A549 (cell line): ENCODE measurements around a stretch of chr17.

DNA sequence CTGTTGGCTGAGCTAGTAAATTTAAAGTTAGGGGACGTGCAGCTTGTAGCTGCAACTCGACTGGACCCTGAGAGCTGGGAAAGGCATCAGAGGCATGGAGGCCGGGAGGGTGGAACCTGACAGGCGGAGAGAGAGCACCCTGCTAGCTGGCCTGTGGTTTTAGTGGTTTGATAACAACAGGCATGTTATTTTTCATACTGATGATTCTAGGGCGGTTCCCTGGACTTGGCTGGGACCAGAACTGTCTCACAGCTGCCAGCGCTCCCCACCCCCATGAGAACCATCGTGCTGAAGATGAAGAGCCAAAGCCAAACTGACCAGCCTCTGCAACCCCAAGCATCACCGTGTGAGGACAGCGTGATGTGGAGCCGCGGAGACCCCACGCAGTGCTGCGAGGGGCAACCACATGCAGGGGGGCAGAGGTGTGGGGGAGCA lies 28.5 kb downstream of the MXRA7 start:
- PRO-cap: no peak
CAGE:
- cytosol, long polyA plus RNA: no peak
- long polyA plus RNA: no peak
- nucleus, long polyA plus RNA: no peak

DNA sequence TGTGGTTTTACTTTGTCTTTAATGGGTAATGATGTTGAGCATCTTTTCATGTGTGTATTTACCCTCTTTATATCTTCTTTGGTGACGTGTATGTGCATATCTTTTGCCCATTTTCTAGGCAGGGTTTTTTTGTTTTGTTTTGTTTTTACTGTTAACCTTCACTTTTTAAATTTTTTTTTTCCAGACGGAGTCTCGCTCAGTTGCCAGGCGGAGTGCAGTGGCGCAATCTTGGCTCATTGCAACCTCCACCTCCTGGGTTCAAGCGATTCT lies 35.5 kb downstream of the MFSD11 start:
- PRO-cap: no peak
CAGE:
- cytosol, long polyA plus RNA: no peak
- long polyA plus RNA: no peak
- nucleus, long polyA plus RNA: no peak

GRCh38 chr17:77116196-77116768 lies 24.5 kb upstream of the SEC14L1 start:
- PRO-cap: no peak
CAGE:
- cytosol, long polyA plus RNA: no peak
- long polyA plus RNA: no peak
- nucleus, long polyA plus RNA: no peak

GRCh38 chr17:77120505-77121445 lies 20.0 kb upstream of the SEC14L1 start:
- PRO-cap: no peak
CAGE:
- cytosol, long polyA plus RNA: no peak
- long polyA plus RNA: no peak
- nucleus, long polyA plus RNA: no peak

DNA sequence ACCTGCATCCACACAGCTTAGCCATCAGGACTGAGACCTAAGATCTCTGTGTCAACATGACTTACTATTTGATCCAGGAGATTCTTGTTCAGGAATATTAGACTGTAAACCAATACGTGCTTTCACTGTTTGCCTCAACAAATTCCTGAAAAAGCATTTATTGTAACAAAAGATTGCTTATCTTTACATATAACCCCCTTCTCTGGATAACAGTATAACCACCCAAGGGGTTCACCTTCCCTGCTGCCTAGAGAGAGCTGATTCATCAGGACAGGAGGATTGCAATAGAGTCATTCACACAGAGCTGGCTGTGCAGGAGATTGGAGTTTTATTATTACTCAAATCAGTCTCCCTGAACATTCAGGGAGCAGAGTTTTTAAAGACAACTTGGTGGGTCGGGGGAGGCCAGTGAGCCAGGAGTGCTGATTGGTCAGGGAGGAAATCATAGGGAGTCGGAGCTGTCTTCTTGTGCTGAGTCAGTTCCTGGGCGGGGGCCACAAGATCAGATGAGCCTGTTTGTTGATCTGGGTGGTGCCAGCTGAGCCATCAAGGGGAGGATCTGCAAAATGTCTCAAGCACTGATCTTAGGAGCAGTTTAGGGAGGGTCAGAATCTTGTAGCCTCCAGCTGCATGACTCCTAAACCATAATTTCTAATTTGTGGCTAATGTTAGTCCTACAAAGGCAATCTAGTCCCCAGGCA lies 3.0 kb upstream of the SEC14L1 start:
- PRO-cap: no peak
CAGE:
- cytosol, long polyA plus RNA: no peak
- long polyA plus RNA: no peak
- nucleus, long polyA plus RNA: no peak

DNA sequence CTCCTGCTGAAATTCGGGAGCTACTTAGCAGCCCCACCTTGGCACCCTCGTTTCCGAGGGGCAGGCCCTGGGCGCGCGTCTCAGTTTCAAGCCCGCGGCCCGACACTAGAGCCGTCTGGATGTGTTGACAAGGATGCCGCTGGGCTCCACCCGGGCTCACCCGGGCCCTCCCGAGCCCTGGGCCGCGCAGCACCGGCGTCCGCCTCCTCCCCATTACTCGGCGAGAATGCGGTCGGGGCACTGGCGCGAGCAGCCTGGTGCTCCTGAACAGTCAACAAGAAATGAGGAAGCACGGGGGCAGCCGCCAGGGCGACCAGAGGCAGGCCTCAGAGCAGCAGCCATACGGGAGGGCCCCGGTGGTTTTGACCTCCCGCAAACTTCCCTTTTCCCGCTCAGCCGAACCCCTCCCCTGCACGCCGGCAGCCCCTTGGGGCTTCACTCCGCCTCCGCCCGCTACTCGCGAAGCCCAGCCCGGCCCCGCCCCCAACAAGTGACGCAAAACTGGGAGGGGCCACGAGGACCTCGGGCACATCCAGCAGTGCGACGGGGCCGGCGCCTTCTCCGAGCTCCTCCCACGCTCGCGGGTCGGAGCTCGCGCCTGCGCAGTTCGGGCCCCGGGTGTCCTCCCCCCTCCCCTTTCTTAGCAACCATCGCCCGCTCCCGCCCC lies 440 bp upstream of the SEC14L1 start:
- PRO-cap: bidirectional peak, plus-strand start at position 216 of the sequence, minus-strand start at position 229 of the sequence; bidirectional peak, plus-strand start outside the sequence, minus-strand start at position 437 of the sequence
CAGE:
- cytosol, long polyA plus RNA: no peak
- long polyA plus RNA: no peak
- nucleus, long polyA plus RNA: no peak

DNA sequence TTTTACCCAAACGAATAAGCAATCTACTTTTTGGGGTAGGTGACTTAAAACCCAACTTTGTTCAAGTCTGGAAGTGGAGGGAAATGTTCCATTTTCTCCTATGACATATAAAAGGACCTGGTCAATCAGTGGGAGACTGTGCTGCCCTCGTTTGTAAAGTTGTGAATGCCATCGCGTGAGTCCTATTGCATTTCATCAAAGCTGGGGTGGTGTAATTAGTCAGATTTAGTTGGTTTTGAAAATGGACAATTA lies 10.3 kb downstream of the SEC14L1 start:
- PRO-cap: no peak
CAGE:
- cytosol, long polyA plus RNA: no peak
- long polyA plus RNA: no peak
- nucleus, long polyA plus RNA: no peak

DNA sequence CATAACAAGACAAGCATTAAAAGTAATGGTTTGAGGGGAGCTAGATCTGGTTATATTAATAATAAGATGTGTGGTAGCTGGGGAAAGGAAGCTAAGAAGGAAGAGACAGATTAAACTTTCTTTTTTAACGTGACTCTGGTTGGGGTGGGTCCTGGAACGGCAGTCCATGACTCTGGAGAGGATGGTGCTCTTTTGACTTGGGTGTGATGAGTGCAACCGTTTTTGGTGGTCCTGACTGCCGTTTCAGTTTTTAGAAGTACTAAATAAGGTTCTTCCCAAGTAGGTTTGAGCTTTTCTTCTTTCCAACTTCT lies 29.3 kb downstream of the SEC14L1 start:
- PRO-cap: no peak
CAGE:
- cytosol, long polyA plus RNA: no peak
- long polyA plus RNA: no peak
- nucleus, long polyA plus RNA: no peak

DNA sequence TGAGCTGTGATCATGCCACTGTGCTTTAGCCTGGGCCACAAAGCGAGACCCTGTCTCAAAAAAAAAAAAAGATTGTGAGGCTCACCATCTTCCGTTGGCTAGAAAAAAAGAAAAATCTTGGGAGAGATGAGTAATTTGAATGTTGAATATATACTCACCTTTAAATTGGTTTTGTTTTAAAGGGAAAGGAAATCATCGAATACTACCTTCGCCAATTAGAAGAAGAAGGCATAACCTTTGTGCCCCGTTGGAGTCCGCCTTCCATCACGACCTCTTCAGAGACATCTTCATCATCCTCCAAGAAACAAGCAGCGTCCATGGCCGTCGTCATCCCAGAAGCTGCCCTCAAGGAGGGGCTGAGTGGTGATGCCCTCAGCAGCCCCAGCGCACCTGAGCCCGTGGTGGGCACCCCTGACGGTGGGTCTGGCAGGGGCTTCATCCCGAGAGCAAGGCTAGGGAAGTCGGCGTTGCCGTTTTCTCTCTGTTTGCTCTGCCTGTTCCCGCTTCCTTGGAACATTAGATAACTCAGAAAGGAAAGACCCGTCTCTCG lies 53.8 kb downstream of the SEC14L1 start:
- PRO-cap: no peak
CAGE:
- cytosol, long polyA plus RNA: no peak
- long polyA plus RNA: no peak
- nucleus, long polyA plus RNA: no peak

GRCh38 chr17:77242428-77242932 lies 38.8 kb upstream of the SEPTIN9 start:
- PRO-cap: no peak
CAGE:
- cytosol, long polyA plus RNA: no peak
- long polyA plus RNA: no peak
- nucleus, long polyA plus RNA: no peak

- PRO-cap: no peak
CAGE:
- cytosol, long polyA plus RNA: no peak
- long polyA plus RNA: no peak
- nucleus, long polyA plus RNA: no peak
Measured at GRCh38 chr17:77322719-77323514, 41.6 kb downstream of the SEPTIN9 start.

GRCh38 chr17:77377013-77377802 lies 95.9 kb downstream of the SEPTIN9 start:
- PRO-cap: no peak
CAGE:
- cytosol, long polyA plus RNA: no peak
- long polyA plus RNA: no peak
- nucleus, long polyA plus RNA: no peak

DNA sequence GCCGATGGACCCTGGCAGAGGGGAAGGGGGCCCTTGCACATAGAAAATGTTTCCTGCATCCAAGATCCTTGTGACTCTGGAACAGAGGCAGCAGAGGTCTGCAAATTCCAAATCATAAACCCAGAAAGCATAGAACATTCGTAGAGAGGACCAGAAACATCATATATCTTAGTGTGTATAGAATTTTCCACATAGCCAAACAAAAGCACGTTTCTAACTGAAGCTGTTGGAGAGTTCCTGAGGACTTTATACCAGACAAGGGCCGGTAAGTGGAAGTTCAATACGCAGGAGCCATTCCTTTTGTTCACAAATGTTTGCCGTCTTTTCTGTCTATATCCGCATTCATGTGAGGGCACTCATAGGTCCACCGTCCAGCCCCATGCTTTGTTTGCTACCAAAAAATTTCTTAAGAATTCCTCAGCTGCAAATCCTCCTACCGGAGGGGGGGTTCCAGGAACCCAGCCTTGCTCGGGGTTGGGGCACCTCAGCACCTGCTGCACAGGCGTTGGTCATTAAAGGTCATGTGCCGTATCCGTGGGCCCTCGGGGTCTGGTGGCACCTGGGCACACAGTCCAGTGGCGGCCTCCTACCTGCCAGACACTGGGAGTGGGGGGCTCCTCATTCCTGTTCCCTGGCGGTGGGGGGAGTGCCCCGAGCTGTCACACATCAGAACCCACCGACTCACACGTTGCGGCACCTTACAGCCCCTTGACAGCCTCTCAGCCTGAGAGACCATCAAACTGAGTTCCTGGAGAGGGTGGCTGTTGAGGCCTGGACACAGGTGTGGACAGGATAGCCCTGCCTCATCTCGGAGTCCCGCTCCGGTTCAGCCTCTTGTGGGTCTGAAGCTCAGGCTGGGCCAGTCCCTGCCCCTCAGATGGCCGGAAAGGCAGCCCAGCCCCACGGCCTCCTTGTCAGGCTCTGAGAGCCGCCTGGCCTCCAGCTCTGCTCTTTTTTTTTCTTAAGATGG lies 136.4 kb downstream of the SEPTIN9 start:
- PRO-cap: no peak
CAGE:
- cytosol, long polyA plus RNA: no peak
- long polyA plus RNA: no peak
- nucleus, long polyA plus RNA: no peak

GRCh38 chr17:77473718-77474226 lies 192.5 kb downstream of the SEPTIN9 start:
- PRO-cap: no peak
CAGE:
- cytosol, long polyA plus RNA: no peak
- long polyA plus RNA: no peak
- nucleus, long polyA plus RNA: no peak

GRCh38 chr17:77523635-77523960 lies 242.3 kb downstream of the SEPTIN9 start:
- PRO-cap: no peak
CAGE:
- cytosol, long polyA plus RNA: no peak
- long polyA plus RNA: no peak
- nucleus, long polyA plus RNA: no peak

DNA sequence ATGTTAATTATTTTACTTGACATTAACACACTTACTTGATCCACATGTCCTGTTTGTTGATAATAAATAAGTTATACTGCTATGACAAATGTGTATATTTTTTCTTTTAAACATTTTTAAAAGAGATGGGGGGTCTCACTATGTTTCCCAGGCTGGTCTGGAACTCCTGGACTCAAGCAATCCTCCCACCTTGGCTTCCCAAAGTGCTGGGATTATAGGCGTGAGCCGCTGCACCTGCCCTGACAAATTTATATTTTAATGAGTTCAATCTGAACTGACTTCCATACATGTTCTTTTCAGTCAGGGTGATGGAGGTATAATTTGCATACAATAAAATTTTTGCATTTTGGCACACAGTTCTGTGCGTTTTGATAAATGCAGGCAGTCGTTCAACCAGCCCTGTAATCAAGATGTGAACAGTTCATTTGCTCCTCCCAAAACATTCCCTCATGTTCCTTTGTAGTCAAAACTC lies 269.5 kb downstream of the SEPTIN9 start:
- PRO-cap: unidirectional peak, minus-strand start at position 250 of the sequence
CAGE:
- cytosol, long polyA plus RNA: no peak
- long polyA plus RNA: no peak
- nucleus, long polyA plus RNA: no peak

DNA sequence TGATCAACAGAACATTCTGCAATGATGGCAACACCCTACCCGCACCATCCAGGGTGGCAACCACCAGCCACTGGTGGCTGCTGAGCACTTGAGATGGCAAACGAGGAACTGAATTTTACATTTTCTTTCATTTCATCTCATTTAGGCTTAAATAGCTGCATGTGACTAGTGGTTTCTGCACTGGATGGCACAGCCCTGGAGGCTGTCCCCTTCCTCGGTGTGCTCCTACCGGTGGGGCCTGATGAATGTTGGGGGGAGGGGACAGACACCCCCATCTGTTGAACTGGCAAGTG lies 224.5 kb upstream of the TNRC6C start:
- PRO-cap: no peak
CAGE:
- cytosol, long polyA plus RNA: no peak
- long polyA plus RNA: no peak
- nucleus, long polyA plus RNA: no peak

DNA sequence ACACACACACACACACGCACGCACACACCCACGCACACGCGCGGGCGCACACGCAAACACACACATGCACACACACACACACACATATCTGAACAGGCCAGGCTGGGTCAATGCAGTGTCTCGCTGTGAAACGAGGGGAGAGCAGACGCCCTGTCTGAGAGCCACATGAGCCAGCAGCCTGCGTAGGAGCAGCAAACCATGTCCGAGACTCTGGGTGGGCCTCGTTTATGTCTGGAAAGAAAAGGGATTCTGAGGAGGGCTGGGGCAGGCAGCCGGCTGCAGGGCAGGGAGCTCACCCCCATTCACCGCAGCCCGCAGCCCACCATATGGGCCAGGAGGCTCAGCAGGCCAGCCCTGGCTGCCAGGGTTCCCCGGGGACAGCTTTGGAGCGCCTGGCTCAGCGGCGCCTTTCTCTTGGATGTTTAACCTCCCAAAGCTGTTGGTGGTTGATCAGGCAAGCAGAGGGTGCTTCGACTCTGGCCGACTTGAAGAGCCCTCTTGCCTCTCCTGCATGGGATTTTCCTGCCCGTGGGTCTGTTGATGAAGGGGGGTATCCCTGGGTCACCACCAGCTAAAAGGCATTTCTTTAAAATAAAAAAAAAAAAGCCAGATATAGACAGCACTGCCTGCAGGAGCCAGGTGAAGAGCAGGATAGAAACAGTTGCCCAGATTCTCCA lies 93.2 kb upstream of the TNRC6C start:
- PRO-cap: no peak
CAGE:
- cytosol, long polyA plus RNA: no peak
- long polyA plus RNA: no peak
- nucleus, long polyA plus RNA: no peak

- PRO-cap: no peak
CAGE:
- cytosol, long polyA plus RNA: no peak
- long polyA plus RNA: no peak
- nucleus, long polyA plus RNA: no peak
Measured at GRCh38 chr17:77963363-77963848, 4.9 kb downstream of the TNRC6C start.

DNA sequence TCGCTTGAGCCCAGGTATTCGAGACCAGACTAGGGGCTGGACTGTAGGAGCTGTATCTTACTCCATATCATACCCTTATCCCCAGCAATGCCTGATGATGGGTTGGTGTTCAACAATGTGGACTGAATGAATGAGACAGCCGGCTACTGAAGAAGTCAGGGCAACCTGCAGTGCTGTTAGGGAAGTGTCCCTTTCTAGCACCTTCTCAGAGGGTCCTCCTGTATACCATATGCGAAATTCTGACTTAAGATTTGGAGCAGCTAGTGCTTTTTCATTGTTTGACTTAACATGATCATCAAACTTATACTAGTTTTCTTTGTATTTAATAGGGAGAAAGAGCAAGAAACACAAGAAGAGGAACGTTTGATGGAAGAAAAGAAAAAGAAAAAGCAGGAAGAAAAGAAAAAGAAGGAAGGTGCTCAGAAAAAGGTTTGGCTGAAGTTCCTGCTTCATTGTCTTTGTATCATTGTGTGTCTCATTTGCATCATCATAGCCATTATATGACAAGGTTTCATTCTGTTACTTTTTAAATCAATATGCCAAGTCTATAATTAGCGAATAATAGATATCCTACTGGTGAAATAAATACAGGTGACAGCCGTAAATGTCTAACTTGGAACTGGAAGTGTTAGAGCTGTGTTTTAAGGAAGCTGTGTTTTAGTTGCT lies 45.5 kb downstream of the TNRC6C start:
- PRO-cap: no peak
CAGE:
- cytosol, long polyA plus RNA: no peak
- long polyA plus RNA: no peak
- nucleus, long polyA plus RNA: no peak